Pericardium fibroblast (primary cell): ENCODE measurements around a stretch of chr1.

DNA sequence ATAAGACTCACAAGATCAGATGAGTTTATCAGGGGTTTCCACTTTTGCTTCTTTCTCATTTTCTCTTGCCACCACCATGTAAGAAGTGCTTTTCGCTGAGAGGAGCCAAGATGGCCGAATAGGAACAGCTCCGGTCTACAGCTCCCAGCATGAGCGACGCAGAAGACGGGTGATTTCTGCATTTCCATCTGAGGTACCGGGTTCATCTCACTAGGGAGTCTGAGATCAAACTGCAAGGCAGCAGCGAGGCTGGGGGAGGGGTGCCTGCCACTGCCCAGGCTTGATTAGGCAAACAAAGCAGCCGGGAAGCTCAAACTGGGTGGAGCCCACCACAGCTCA lies 285.1 kb downstream of the MATN1 start:
- RAMPAGE, long total RNA, result no peak

DNA sequence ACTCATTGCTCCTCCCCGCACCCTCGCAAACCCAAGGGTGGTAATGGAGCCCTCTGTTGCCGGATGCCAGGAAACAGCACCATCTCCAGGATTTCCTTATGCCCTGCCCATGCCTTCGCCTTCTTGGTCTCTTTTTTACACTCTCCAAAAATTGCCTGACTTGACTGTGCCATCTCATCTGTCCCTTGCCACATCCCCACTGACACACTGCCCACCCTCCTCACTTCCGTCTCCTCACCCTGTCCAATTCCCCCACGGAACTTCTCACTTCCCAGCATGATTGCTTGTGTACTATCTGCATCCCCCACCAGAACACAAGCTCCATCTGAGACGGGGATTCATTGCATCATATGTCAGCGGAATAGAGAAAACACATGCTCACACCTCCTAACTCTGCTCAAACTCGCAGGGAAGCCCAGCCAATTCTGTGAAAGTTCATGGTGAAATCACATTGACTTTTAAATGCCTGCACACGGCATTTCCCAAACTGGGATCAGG lies 201.2 kb downstream of the MATN1 start:
- RAMPAGE, long total RNA, result no peak

- RAMPAGE, long total RNA, result no peak
These were observed 197.3 kb downstream of the MATN1 start for GRCh38 chr1:30525924-30526585.

DNA sequence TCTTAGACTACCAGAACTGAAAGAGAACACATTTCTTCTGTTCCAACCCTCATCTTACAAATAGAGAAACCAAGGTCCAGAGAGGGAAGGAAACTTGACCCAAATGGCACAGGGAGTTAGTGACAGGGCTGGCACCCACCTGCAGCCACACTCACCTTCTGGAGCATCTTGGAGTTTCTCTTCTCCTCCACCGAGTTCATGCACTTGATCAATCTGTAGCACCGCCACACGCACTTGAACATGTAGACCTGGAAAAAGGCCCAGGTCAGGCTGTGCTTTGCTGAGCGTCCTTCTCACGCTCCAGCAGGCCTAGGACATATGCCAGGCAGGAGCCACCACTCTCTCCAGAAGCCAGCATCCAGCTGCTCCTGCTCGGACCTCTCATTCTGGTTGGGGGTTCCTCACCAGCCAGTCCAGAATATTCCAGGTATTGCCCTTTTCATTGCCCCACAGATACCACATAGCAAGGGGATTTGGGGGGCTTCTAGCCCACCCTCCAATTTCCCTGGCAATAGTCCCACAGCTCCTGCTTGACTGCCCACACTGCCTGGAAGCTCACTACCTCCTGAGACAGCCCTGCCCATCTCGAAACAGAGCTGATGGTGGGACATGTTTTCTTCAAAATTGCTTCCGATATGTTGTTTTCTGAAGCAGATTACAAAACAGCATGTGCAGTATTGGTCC lies 11.8 kb upstream of the MATN1 start:
- RAMPAGE, long total RNA, result no peak

DNA sequence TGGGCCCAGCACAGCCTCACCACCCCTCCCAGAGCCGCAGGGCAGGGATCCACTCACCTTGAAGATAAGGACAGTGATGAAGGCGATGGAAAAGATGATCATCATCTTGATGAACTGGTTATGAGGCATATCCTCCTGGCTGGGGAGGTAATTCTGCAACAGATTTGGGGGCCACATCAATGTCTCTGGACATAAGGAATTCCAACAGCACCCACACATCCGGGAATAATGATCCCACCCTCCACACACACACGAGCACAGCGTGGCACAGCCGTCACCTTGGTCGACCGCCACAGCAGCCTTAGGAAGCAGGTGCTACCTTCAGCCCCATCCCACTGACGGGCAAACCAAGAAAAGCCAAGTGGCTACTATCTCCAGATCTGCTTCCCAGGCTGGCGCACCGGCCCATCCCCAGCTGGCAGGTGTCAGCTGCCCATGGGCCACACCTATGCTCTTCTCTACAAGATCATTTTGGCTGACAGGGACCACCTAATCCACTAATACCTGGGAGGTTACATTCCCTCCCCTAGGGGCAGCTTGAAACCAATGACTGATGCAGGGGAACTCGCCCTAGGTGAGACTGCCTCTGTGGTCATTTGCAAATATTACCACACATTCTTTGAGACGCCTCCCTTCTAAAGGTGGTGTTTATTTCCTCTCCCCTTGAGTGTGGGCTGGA lies 14.3 kb upstream of the MATN1 start:
- RAMPAGE, long total RNA, result no peak

DNA sequence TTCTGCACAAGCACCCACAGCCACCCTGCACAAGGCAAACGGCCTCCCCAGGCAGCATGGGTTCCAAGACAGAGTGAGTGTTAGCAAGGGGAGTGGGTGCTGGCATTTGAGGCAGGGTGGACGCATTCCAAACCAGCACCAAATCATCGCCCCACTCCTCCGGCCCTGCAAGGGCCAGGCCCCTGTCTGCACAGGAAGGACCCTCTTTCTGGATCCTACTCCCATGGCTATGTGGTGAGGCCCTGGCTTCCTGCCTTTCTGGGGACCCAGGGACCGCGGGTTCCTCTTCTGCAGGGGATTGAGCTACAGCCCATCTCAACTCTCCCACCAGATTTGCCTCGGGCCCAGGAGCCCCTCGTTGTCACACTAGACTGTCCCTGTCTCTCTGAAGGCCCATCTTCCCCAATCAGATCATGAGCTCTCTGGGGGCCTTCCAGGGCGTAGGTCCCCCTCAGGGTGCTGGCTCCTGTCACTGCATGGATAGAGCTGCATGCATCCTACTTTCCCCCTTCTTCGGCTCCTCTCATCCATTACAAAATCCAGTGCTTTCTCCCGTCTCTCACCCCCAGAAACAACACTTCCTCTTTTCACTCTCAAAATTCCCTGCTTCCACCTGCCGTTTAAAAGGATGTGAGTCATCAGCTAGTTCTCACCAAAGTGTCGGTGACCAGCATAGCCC lies 16.7 kb downstream of the LAPTM5 start:
- RAMPAGE, long total RNA, result no peak

GRCh38 chr1:30749074-30749444 lies 8.5 kb downstream of the LAPTM5 start:
- RAMPAGE, long total RNA, result no peak

GRCh38 chr1:30768834-30769437 lies 11.4 kb upstream of the LAPTM5 start:
- RAMPAGE, long total RNA, result no peak

DNA sequence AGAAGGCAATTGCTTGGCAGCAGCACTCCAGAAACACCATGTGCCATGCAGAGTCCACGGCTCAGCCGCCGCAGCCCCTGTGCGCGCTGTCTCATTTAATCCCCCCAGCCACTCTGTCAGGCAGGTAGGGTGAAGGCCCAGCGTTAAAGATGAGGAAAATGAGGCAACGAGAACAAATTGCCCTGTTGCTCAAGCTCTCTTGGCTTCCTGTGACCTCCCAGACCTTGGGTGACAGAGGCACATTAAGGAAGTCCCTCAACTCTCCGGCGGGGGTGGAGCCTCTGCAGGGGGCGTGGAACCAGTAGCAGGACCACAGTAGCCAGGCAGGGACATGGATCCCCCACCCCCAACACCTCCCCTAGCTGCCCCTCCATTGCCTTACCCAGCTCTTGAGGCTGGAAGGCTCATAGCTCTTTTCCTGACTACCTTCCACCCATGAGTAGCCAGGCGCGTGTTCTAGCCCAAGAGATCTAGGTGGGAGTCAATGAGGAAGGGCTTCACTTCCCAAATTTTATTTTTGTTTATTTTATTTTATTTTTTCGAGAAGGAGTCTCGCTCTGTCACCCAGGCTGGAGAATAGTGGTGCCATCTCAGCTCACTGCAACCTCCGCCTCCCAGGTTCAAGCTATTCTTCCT lies 26.1 kb upstream of the LAPTM5 start:
- RAMPAGE, long total RNA, result no peak

- RAMPAGE, long total RNA, result no peak
These were observed 10.6 kb downstream of the SNRNP40 start for GRCh38 chr1:31285514-31286788.

DNA sequence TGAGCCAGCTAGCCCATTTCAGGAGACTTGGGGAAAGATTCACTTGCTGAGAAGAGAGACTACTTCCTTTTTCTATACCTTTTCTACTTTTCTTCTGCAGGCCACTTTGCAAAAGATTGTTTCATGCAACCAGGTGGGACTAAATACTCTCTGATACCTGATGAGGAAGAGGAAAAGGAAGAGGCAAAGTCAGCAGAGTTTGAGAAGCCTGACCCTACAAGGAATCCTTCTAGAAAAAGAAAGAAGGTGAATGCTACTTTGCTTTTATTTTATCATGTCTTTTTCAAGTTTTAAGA lies 24.2 kb downstream of the FABP3 start:
- RAMPAGE, long total RNA, result no peak

DNA sequence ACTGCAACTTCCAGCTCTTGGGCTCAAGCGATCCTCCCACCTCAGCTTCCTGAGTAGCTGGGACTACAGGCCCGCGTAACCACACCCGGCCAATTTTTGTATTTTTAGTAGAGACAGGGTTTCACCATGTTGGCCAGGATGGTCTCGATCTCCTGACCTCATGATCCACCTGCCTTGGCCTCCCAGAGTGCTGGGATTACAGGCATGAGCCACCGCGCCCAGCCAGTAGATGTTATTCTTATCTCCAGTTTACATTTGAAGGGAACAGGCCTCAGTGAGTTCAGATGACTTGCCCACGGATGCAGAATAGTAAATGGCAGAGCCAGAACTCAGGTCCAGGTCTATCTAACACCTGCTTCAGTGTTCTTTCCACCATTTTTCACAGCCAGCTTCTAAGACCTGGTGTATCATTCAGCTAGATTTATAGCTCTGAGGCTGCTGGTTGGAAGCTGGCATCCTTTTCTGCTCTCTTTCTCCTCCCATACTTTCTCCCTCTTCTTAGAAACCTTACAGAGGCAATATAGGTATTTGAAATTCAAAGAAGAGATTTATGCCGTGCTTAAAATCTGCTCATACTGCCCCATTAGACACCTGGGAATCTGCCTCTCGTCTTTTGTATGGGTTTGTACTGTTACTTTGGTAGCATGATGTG lies 10.9 kb downstream of the FABP3 start:
- RAMPAGE, long total RNA, result no peak

DNA sequence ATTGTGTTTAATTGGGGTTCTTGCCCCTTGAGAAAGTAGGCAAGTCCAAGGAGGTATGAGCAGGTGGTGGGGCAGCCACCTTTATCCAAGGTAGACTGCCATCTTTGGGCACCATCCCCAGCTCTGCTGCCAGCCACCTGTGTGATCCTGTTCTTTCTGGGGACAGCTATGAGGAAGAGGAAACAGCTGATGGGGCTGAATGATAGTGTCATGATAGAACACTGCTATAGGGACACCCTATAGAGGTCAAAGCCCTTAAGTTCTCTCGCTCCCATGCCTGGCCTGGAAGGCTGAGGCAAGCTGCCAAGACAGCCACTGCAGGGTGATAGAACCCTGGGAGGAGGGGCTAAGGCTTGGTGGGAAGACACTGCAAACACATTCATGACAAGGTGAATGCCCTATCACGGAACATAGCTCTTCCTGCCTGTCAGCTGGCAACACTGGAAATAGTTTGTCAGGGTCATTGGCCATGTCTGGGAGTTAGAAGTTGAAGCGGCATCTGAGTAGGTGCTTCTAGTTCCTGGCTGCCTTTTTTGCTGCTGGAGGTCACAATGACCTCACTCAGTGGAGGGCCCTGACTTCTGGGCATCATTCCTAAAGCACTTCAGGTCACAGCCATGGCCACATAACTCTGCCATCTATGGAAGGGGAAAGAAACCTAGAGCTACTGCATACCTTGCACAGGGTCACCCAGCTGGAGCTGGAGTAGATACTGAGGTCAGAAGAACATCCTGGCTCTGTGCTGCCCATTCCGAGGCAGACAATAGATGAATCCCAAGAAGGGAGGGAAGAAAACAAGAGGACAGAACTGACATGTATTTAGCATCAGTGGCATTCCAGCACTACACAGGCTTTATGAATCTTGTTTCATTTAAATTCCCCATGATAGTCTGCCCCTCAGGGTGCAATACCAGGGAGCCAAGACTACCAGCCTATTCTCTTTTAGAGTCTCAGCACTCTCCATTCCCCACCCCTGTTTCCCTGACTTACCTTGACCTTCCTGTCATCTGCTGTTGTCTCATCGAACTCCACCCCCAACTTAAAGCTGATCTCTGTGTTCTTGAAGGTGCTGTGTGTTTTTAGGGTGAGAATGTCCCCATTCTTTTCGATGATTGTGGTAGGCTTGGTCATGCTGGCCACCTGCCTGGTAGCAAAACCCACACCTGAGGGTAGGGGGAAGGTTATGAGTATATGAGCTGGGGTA lies 4.1 kb downstream of the FABP3 start:
- RAMPAGE, long total RNA, result no peak

DNA sequence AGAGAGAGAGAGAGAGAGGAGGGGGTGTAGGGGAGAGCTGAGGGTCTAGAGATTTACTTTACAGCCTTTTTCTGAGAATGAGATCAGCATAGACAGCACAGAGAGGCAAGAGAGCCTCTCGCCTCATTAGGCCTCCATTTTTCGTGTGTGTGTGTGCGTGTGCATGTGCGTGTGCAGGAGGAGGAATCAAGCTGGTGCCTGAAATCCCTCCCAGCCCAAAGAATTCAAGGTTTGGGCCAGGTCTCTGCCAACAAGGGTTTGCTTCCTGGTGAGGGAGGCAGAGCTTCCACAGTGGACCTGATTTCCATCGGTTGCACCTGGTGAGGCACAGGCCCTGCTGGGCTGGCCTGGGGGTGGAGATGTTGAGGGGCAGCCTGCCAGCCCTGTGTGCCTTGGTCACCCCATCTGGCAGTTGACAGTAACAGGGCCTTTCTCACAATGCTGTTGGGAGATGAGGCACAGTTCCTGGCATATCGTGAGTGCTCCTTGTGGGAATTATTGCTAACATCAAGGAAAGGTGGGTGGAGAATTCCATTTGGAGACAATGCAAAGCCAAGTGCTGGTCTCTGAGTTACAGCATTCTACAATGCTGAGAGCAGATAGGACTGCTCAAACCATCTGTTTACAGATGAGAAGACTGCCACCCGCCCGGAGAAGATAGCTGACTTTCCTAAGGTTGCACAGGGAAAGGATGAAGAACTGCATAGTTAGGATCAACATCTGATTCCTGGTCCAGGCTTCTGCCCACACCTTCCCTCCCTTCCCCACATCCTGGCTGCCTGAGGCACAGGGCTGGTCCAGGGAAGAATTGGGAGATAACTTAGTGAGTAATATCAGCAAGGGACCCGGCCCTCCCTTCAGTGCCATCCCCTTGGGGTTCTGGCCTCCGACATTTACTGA lies 1.7 kb downstream of the SERINC2 start:
- RAMPAGE, long total RNA, result no peak

DNA sequence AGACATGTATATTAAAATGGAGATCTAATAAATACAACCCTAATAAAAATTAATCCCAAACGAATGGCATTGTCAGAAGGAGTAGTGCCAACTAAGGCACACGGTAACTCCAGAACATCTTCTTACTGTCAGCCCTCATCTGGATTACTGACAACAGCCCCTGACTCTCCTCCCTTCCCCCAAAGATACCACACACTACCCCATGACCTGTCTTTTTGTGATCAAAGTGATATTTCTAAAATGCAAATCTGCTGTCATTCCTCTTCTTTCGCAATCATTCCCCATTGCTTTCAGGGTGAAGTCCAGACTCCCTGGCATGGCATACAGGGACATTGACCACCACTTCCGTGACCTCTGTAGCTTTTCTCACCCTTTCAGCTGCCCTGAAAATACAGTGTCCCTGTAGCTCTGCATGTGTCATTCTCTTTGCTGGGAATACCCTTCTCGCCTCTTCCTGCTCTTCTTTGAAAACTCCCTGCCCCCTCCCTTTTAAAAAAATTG lies 4.1 kb downstream of the SERINC2 start:
- RAMPAGE, long total RNA, result no peak

GRCh38 chr1:31422393-31423174 lies 9.6 kb downstream of the SERINC2 start:
- RAMPAGE, long total RNA, result no peak

GRCh38 chr1:31434762-31435246 lies 21.8 kb downstream of the SERINC2 start:
- RAMPAGE, long total RNA, result no peak

DNA sequence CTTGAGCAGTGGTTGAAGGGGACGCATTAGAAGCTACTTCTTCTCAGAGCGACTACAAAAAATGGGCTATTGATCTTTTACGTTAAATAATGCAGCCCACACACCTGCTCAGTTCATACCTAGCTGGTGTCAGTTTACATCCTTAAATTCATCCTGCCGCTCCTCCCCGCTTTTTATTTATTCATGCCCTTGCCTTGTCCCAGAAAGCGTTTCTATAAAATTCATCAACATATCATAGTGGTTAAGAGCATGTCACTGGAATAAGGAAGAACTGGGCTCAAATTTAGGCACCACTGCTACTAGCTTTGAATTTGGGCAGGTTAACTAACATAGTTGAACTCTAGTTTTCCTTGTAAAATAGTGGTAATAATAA lies 66.0 kb upstream of the TINAGL1 start:
- RAMPAGE, long total RNA, result no peak

DNA sequence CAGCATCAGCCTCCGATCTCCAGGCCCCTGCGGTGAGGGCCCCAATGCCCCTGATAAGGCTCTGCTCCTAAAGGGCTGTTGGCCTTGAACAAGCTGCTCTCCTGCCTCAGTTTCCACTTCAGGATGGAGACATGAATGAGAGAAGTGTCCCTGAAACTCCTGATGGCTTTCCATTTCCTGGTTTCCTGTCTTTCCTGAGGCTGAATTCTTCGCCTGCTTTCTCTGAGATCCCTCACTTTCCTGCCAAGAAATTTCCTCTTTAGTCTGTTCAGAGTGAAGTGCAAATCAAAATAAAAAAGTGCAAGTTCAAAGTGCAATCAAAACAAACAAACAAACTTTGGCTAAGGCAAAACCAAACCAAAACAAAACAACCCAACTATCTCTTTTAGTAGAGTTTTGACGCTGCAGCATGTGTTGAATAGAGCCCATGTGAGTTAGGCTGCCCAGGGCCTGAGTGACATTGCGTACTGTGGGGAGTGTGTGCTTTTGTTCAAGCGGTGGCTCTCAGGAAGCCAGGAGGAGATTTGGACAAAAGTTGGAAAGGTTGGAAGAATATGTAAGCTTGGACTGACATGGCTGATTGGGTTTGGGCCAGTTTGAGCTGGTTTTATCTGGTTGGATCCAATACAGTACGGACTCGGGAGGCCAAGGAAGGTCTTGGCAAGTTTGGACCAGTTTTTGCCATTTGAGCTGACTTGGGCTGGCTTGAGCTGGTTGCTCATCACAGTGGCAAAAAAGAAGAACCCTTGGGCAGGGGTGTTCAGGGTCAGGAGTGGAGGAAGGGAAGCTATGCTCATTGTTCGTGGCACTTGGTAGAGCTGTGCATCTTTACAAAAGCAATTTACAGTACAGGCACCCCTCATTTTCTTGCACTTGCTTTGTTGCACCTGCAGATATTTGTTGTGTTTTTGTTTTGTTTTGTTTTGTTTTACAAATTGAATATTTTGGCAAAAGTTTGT lies 61.1 kb upstream of the TINAGL1 start:
- RAMPAGE, long total RNA, result no peak

GRCh38 chr1:31568770-31569695 lies 7.3 kb upstream of the TINAGL1 start:
- RAMPAGE, long total RNA, result no peak